Cardiac ventricle fibroblast (primary cell): ENCODE measurements around a stretch of chr10.

DNA sequence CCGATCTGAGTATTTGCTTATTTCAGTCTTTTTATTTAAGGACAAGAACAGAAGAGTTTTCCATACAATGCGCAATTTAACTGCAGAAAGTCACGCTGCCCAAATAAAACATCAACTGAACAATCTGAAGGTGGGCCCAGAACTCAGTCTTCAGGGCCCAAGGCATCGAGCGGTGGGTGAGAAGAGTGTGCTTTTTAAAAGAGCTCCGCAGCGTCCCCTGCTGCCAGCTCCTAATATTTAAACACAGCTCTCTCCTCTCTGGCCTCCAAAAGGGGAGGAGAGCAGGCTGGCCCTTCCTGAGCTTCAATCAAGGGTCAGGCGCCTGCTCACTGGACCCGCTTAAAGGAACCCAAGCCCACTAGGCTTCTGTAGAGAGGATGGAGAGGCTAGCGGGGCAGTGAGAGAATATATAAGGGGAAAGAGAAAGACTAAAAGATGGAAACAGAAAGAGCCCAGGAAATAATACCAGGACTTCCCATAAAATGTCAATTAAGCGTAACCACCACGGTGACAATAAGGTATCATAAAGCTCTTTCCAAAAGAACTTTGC is 2.9 kb downstream of the FAM53B start:
- RAMPAGE, long total RNA: no peak

DNA sequence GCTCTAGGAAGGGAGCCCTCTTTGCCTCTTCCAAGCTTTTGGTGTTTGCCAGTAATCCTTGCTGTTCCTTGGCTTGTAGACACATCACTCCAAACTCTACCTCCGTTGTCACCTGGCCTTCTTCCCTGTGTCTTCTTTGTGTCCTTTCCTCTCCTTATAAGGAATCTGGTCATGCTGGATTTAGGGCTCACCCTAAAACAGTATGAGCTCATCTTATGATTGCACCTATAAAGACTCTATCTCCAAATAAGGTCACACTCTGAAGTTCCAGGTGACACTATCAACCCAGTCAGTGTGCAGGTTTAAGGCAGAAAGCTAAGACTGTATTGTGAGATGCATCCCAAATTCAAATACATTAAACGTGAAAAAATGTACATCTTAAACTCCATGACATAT is 49.0 kb upstream of the ZRANB1 start:
- RAMPAGE, long total RNA: no peak

DNA sequence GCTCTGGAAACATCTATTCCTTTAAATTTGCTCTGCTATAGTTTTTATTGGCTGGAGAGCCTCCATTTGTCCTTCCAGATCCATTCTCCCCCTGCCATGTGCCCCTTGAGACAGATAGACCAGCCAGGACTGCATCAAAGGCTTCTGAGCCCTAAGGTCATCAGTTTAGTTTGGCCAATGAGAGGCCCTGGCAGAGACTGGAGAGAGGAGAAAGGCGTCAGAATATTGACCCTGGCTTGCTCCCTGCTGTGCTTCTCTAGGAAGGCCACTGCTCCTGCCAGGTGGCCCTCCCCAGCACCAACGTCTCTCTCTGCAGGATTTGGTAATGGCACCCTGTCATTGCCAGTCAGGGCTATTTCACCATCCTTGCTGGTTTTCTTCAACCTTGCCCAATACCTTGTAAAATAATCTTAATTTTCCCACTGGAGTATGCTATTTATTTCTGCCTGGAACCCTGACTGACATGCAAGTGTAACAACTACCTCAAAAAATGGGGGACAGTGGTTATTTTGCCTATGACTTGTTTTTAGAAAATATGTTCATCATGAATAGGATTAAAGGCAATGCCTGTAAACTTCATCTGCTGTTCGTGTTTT is 38.8 kb upstream of the ZRANB1 start:
- RAMPAGE, long total RNA: no peak

GRCh38 chr10:124928529-124929071 is 13.3 kb upstream of the ZRANB1 start:
- RAMPAGE, long total RNA: no peak

- RAMPAGE, long total RNA: no peak
Observed at GRCh38 chr10:124996576-124997362, 31.1 kb downstream of the CTBP2 start.

GRCh38 chr10:125008195-125009557 is 19.2 kb downstream of the CTBP2 start:
- RAMPAGE, long total RNA: no peak

GRCh38 chr10:125015276-125016132 is 12.4 kb downstream of the CTBP2 start:
- RAMPAGE, long total RNA: no peak

DNA sequence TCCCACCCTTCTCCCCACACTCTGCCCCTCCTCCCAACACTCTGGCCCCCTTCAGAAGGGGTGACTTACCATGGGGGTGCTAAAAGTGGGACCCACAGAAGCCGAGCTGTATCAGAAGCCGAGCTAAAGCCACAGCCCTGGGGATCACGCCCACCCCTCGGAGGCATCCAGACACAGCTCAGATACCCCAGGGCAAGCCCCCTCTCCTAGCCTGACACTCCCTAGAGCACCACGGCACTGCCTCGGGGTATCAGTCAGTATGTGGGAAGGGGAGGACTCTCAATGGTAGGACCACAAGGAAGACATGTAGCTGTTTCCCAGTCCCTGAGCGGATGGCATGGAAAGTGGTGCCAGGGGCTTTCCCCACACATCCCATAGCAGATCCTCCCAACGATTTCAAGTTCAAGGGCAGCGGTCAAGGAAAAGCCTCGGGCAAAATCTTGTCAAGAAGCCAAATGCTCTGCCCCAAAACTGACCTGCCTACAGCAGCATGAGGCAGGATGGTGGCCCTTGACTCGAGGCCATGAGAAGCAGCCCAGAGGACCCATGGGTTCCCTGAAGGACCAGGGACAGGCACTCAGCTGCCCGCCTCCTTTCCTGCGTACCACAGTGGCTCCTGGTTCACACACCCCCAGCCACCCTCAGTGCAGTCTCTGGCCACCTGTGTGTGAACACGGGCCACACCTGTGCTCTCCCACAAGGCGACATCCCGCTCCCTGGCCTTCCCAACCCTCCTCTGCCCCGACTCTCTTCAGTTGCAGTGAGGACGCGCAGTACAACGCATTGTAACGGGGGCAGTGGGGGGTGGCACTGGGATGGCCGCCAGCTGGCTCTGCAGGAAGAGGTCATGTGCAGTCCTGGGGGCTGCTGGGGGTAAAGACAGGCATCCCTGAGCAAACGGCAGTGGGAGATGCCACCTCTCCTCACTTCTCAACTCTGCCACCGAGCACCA is 88.8 kb upstream of the CTBP2 start:
- RAMPAGE, long total RNA: no peak

GRCh38 chr10:125139605-125139995 is 111.7 kb upstream of the CTBP2 start:
- RAMPAGE, long total RNA: no peak

GRCh38 chr10:125150258-125151205 is 122.7 kb upstream of the CTBP2 start:
- RAMPAGE, long total RNA: no peak

GRCh38 chr10:125158269-125159553 is 130.8 kb upstream of the CTBP2 start:
- RAMPAGE, long total RNA: no peak

DNA sequence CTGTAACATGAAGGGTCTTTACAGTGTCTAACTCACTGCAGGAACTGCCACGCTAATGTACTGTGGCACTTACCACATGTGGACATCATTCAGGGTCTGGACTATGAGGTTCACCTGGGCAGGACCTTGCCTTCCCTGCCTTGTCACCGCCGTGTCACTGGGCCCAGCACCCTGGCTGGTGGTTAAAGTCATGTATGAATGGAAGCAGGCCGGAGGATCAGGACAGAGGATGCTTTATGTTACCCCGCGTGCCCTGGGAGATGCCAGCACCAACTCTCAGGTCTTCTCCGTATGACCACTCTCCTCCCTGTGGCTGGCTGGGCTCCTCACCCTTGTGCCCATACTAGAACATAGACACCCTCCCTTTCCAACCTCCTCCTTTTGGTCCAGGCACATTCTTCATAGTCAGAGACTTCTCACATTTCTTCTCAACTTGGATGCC is 240.1 kb downstream of the TEX36 start:
- RAMPAGE, long total RNA: no peak

DNA sequence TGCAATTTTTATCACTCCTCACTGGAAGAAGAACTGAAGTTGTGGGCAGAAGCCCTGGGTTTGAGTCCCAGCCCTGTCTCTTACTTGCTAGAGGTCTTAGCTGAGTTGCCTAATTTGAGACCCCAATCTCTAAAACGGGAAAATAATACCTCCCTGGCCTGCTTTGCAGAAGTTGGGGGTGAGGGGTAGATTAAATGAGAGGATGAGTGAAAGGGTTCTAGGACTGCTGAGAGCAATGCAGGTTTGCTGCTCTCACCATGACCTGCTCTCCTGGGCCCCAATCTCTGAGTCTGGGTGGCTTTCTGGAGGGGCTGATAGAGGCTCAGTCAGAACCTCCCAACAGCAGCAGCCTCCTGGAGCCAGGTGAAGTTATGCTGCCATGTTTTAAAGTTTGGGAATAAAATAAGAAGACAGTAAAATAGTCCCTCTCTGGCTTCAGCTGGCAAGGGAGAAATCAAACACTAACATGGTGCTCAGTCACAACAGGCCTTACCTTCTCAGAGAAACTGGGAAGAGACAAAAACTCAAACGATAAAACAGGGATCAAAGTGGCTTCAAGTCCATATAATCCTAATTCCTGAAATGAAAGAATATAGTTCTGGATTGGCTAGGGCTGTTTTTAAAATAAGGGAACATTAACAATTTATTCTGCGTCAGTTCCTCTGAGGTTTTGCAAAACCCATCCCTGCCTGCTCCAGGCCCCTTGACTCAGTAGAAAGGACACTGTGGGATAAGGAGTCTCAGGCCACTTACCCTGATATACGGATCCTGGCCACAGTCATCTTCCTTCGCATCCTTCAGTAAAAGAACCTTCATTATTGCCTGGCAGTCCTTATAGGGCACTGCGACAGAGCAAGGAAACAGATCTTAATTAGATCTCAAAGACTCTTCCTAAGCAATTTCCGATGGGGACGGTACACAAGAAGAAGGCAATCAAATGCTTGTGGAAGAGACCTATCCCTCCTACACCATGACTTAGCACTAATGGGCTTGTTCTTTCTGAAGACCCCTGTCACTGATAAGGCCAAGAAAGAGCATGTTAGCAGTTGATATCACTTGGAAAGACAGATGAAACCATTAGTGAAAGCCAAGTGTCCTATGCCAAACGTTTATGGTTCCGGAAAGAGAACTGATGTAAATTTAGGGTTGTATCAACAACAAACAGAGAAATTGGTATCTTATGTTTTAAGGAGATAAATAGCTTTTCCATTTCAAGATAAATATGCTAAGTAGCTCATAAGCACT is 7.0 kb downstream of the UROS start:
- RAMPAGE, long total RNA: no peak

GRCh38 chr10:125843591-125844562 is 20.5 kb downstream of the BCCIP start:
- RAMPAGE, long total RNA: no peak

DNA sequence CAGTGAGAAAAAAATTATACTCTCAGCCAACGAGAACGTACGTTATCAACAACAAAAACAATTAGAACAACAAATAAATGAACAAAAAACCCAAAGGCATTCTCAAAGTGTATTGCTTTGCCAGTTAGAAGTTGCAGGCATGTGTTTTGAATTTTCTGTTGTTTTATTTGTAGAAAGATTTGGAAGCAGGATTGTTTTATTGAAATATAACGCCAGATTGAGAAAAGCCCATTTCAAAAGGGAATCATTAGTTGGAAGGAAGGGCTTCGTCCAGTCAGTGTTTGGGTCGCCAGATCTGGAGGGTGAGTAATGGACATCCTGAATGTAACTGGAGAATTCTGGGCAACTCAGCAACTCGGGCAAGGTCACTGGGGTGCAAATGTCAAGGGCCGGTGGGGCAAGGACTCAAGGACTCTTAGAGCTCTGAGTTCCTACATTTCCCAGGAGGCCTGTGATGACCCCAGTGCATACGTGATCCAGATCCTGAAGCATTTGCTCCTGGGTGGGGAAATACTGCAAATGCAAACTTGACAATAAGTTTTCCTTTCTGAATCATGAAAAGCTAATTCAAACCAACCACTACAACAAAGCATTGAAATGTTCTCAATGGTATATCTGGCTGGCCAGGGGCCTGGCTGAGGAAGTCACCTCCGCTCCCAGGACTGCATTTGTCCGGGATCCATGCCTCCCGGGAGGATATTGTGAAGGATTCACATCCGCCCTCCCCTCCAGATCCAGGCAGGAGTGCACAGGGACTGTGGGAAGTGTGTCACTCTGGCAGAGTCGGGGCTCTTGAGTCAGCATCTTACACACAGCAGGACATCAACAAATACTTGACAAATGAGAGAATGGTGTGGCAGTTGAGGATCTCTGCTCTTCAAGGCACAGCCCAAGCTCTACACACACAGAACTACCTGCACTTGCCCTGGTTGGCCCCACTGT is 164.0 kb downstream of the FANK1 start:
- RAMPAGE, long total RNA: no peak

GRCh38 chr10:126070396-126071270 is 174.3 kb downstream of the FANK1 start:
- RAMPAGE, long total RNA: no peak

- RAMPAGE, long total RNA: no peak
Observed at GRCh38 chr10:126240478-126241041, 147.7 kb downstream of the ADAM12 start.

DNA sequence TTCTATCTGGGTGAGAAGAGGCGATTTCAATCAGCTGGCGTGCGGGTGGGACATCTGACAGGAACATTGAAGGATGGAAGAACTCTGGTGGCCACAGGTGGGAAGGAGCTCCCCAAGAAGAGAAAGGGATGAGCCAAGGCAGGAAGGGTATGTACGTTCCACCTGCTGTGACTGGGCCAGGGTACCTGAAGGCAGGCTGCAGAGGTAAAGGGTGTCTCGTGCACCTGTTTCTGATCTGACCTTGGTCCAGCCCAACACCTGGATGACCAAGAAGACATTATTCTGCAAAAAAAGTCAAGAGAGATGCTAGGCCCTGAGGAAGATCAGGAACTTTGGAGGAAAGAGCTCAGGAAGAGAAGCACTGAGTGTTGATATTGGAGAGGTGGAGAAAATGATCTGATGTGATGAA is 38.3 kb upstream of the DOCK1 start:
- RAMPAGE, long total RNA: no peak

GRCh38 chr10:127022992-127023410 is 117.8 kb downstream of the DOCK1 start:
- RAMPAGE, long total RNA: no peak

DNA sequence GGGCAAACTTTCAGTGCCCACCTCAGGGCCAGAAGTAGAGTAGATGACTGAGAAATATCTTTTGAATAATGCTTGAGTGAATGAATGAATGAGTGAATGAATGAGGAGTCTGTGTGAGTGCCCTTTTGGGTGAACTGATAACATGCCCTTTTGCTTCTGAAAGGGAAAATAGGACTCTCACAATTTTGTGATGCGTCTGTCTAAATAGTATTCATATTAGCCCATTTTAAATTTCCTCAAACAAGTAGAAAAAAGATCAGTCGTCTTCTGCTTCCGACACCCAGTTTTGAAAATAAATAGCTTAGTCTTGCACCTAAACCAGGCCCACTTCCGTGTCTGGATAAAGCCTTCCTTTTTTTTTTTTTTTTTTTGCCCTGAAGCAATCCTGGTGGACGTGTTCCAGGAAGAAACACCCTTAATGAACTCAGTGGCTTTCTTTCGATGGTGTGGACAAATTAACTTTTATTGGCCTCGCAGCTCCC is 32.9 kb downstream of the INSYN2A start:
- RAMPAGE, long total RNA: no peak